Heart left ventricle (tissue), 7 donors: Measurements from ENCODE around the genes C2CD6 and WDR12.

- PRO-cap, 6 experiments = no peak in any of the 6 experiments
- RAMPAGE, long total RNA, 2 experiments = no peak in any of the 2 experiments
- RRBS = 75% methylated on average over 6 of the region's 24 CpGs
Observed at GRCh38 chr2:201140003-201140609, 24.1 kb downstream of the CFLAR start.

- PRO-cap, 6 experiments = no peak in any of the 6 experiments
- RAMPAGE, long total RNA, 2 experiments = no peak in any of the 2 experiments
- RRBS = no CpG with 5 or more reads among the region's 4 CpGs
Observed at GRCh38 chr2:201219226-201219747, 36.3 kb downstream of the CASP10 start.

- PRO-cap, 6 experiments = no peak in any of the 6 experiments
- RAMPAGE, long total RNA, 2 experiments = no peak in any of the 2 experiments
- RRBS = no CpG with 5 or more reads among the region's 10 CpGs
Observed at GRCh38 chr2:201234251-201234570, 26.1 kb upstream of the CASP8 start.

DNA sequence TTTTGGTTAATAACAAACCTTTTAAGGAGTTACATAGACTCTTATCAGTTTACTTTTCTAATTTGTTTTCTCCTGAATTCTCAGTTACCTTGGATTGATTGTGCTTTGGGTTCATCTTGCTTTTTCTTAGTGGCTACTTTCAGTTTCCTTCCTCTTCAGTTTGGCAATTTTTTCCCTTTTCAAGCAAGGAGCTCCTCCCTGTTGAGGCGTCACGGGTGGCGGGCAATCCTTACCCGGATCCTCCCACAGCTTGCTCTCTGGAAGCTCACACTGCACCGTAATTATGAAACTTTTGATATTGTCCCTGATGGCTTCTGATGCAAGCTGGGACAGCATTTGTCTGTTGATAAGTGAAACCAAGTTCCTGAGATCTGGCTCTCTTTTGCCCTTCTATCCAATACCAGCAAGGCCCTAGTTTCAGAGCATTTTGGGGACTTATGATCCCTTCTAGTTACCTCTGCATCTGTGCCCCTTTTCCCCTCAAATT, 20.8 kb upstream of the CASP8 start:
- PRO-cap, 6 experiments = peak in 3 of 6 experiments; most common plus-strand start position 284 of the sequence (in 2); most common minus-strand start position 128 of the sequence (in 3)
- RAMPAGE, long total RNA, 2 experiments = no peak in any of the 2 experiments
- RRBS = no CpG with 5 or more reads among the region's 5 CpGs

GRCh38 chr2:201252490-201252854, 7.9 kb upstream of the CASP8 start:
- PRO-cap, 6 experiments = no peak in any of the 6 experiments
- RAMPAGE, long total RNA, 2 experiments = no peak in any of the 2 experiments
- RRBS = no CpG with 5 or more reads among the region's 5 CpGs

DNA sequence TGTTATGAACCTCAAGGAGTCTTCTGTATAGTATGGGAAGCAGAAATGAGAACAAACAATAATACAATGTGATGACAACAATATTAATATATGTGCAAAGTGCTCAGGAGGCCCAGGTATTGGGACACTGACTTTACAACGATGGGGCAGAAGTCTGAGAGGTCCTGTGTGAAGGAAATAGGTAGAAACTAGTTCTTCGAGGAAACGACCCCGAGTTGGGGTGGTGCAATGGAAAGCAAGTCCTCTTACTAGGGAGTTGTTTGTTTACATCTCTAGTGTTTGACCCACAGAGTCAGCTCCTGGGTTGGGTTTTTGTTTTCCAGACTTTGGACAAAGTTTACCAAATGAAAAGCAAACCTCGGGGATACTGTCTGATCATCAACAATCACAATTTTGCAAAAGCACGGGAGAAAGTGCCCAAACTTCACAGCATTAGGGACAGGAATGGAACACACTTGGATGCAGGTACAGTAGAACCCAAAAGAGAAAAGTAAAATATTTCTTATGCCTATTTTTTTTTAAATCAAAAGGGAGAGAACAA, 16.2 kb downstream of the CASP8 start:
- PRO-cap, 6 experiments = no peak in any of the 6 experiments
- RAMPAGE, long total RNA, 2 experiments = no peak in any of the 2 experiments
- RRBS = no CpG with 5 or more reads among the region's 6 CpGs

- PRO-cap, 6 experiments = no peak in any of the 6 experiments
- RAMPAGE, long total RNA, 2 experiments = no peak in any of the 2 experiments
- RRBS = no CpG with 5 or more reads among the region's 2 CpGs
Observed at GRCh38 chr2:201465744-201466163, 14.2 kb downstream of the STRADB start.

DNA sequence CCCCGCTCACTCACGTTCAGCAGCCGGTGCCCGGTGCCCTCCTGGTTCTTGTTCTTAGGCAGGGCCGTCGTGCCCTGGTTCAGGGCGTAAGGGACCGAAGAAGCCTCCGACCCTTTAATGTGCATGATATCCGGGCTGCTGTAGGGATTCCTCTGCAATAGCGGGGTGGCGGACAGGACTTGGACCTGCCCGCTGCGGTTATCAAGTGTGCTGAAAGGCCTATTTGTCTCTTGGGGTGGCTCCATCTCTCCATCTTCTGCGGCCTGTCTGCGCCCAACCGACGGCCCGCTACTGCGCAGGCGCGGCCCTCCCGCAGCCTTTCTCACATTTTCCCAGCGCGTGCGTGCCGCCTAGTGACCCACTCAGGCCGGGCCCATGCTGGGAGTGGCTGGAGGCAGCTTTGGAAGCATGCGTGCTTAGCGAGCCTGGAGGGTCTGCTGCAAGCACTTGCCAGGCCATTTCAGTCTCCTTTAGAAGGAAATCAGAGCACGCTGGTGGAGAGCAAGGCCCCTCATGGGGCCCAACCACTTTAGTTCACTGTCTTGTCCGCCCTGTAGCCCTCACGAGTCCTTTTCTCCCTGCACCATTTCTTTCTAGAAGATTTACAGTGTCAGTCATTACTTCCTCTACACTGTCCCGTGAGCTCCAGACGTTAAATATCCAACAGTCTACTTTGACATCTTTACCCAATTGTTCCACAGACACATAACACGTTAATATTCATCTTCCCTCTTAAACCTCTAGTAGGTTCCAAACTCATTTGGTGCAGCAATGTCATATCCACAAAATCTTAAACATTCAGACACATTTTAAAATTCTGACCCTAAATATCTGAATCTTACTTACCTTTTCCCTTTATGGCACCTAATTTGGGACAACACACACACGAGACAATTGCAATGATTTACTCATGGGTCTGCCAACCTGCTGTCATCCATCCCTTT, at the start of gene C2CD6:
C2CD6 (minus strand) TSS at position 293 of the 944 bp plus-strand sequence.
- PRO-cap, 6 experiments = peak in 3 of 6 experiments; most common plus-strand start position 328 of the sequence (in 1); most common minus-strand start position 293 of the sequence (in 2)
- RAMPAGE, long total RNA, 2 experiments = start-site peak on the minus strand in 1 of 2 experiments, centred at position 273 of the sequence, 21 reads per replicate
- RRBS = 49% methylated on average over 4 of the region's 37 CpGs

GRCh38 chr2:201642238-201642931, 918 bp downstream of the TMEM237 start:
- PRO-cap, 6 experiments = peak in 6 of 6 experiments; most common plus-strand start chr2:201642770 (in 4); most common minus-strand start chr2:201642692 (in 6)
- RAMPAGE, long total RNA, 2 experiments = start-site peak on the minus strand in 2 of 2 experiments, at chr2:201642645-201642670 at its widest, 32 to 54 reads per replicate
- RRBS = no CpG with 5 or more reads among the region's 49 CpGs

GRCh38 chr2:201779885-201780279, 851 bp downstream of the ALS2 start:
- PRO-cap, 6 experiments = peak in 1 of 6 experiments; most common plus-strand start chr2:201780183 (in 1)
- RAMPAGE, long total RNA, 2 experiments = no peak in any of the 2 experiments
- RRBS = no CpG with 5 or more reads among the region's 6 CpGs

GRCh38 chr2:201933626-201934179, 100.0 kb upstream of the FZD7 start:
- PRO-cap, 6 experiments = no peak in any of the 6 experiments
- RAMPAGE, long total RNA, 2 experiments = no peak in any of the 2 experiments
- RRBS = 13% methylated on average over 3 of the region's 8 CpGs

DNA sequence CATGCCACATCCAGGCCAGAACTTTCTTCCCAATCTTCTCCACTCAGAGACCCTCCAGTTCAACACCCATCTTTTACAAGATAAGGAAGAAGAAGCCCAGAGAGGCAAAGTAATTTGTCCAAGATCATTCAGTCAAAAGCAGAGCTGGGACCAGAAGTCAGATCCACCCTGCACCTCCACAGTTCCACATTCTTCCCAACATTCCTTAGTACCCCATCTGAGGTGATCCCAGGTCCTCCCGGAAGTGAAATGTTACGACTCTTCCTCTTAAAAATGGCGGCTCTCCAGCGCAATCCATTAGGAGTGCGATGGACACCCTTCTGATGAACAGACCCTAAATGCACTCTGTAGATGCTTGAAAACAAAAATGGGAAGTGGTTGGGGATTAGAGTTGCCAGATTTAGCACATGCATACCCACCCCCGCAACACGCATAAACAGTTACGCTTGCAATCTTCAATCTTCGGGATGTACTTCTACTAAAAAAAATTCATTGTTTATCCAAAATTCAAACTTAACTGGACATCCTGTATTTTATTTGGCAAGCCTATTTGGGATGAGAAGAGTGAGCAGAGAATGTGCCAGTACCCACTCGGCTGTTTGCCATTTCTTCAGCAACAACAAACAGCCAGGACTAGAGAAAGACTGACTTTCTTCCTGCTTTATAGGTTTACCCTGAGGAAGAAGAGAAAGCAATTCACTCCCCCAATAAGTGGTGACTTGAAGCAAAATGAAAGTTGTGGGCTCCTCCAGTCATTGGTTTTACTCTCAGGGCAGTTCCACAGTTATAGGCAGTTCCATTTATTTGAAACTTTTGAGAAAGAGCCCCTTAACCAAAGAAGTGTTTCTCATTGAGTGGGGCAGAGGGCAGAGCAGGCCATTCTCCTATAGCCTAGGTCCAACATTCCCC, 18.4 kb downstream of the KIAA2012 start:
- PRO-cap, 6 experiments = no peak in any of the 6 experiments
- RAMPAGE, long total RNA, 2 experiments = no peak in any of the 2 experiments
- RRBS = no CpG with 5 or more reads among the region's 10 CpGs

GRCh38 chr2:202149313-202149802, 76.3 kb downstream of the KIAA2012 start:
- PRO-cap, 6 experiments = peak in 1 of 6 experiments; most common minus-strand start chr2:202149533 (in 1)
- RAMPAGE, long total RNA, 2 experiments = no peak in any of the 2 experiments
- RRBS = no CpG with 5 or more reads among the region's 11 CpGs

- PRO-cap, 6 experiments = peak in 1 of 6 experiments; most common plus-strand start chr2:202279227 (in 1)
- RAMPAGE, long total RNA, 2 experiments = no peak in any of the 2 experiments
- RRBS = no CpG with 5 or more reads among the region's 1 CpG
Observed at GRCh38 chr2:202279079-202279457, 13.5 kb downstream of the NOP58 start.

DNA sequence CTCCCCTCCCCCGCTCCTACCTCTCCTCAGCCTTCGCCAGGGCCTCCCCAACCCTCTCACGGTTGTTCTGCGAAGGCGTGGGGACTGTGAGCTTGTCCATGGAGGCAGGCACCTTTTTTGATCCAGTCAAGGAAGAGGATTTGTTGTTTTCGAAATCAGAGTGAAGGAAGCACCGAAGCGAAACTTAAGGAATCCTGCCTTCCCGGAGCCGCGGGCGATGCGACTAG, 557 bp downstream of the BMPR2 start:
- PRO-cap, 6 experiments = peak in 3 of 6 experiments; most common plus-strand start position 65 of the sequence (in 2); most common minus-strand start position 69 of the sequence (in 1)
- RAMPAGE, long total RNA, 2 experiments = no peak in any of the 2 experiments
- RRBS = no CpG with 5 or more reads among the region's 13 CpGs

- PRO-cap, 6 experiments = peak in 2 of 6 experiments; most common plus-strand start chr2:202377865 (in 1)
- RAMPAGE, long total RNA, 2 experiments = no peak in any of the 2 experiments
- RRBS = no CpG with 5 or more reads among the region's 5 CpGs
Observed at GRCh38 chr2:202377779-202378144, 1.6 kb downstream of the BMPR2 start.

GRCh38 chr2:202600097-202600546, 34.6 kb upstream of the FAM117B start:
- PRO-cap, 6 experiments = no peak in any of the 6 experiments
- RAMPAGE, long total RNA, 2 experiments = no peak in any of the 2 experiments
- RRBS = no CpG with 5 or more reads among the region's 3 CpGs

DNA sequence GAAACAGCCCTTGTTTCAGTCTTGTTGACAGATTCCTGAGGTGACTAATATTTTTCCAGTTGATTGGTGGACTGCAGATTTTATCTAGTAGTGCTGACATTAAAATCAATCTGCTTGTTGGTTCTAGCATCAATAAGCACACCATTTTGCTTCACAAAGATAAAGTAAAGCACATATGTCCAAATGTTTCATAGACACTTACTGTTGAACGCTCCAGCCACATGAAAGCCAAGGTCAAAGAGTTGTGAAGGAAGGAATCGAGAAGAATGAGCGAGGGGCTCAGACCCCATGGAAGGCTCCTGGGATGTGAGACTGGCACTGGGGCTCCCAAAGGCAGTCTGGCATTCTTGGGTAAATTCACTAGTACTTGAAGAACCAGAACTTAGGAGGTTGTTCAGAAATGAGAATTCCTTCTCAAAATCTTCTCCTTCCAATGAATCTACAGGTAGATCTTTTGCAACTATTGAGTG, 82.9 kb downstream of the ICA1L start:
- PRO-cap, 6 experiments = no peak in any of the 6 experiments
- RAMPAGE, long total RNA, 2 experiments = no peak in any of the 2 experiments
- RRBS = no CpG with 5 or more reads among the region's 3 CpGs

DNA sequence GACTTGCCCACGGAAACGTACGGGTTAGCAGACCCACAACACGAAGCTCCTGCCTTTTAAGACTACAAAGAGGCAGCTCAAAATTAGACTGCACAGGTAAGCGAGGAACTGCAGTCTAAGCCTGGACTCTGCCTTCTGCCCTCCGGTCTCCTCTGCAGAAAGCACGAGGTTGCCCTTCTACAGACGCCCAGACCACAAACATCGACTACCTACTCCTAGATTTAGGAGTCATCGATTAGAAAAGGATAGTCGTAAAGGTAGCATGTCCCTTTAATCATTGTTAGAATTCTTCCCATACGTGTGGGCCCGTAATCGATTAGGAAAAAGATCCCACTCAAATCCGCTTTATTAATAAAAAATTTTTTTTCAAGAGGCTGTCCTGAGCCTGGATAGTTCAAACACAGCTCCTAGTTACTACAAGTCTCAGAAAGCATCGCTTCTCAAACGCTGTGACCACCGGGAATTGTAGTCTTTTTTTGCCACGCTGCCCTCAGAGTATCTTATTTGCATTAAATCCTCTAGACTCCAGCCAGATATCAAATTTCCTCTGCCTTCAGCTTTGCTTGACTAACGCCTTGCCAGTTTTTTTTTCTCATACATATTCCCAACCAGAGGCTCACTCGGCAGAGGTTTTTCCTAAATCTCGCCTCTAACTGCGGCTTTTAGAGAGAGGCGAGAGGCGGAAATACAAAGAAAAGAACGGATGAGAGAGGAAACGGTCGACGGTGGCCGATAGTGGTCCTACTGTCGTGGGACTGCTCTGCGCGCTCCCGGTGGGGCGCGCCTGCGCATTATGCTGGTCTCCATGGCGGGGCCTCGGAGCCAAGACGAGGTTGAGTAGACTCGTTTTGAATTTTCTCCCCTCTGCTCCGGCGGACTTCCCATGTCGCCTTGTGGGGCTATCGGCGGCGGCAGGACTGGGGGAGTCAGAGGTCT, at the start of gene WDR12:
WDR12 (minus strand) TSS at position 181 of the 936 bp plus-strand sequence.
- PRO-cap, 6 experiments = peak in 6 of 6 experiments; most common plus-strand start position 794 of the sequence (in 4); most common minus-strand start position 154 of the sequence (in 4)
- RAMPAGE, long total RNA, 2 experiments = start-site peak on the plus strand in 1 of 2 experiments, centred at position 787 of the sequence, 56 reads per replicate; start-site peak on the minus strand in 2 of 2 experiments, centred at positions 151 to 675 of the sequence, 20 to 484 reads per replicate
- RRBS = 1% methylated on average over 6 of the region's 47 CpGs

DNA sequence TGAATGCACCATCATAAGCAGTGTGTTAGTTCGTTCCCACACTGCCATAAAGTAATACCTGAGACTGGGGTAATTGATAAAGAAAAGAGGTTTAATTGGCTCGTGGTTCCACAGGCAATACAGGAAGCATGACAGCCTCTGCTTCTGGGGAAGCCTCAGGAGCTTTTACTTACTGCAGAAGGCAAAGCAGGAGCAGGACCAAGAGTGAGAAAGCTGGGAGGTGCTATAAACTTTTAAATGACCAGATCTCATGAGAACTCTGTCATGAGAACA, 55.8 kb downstream of the NBEAL1 start:
- PRO-cap, 6 experiments = no peak in any of the 6 experiments
- RAMPAGE, long total RNA, 2 experiments = no peak in any of the 2 experiments
- RRBS = no CpG with 5 or more reads among the region's 2 CpGs